ENCODE data around the genes RCBTB1, SPRYD7 and C13orf42.

DNA sequence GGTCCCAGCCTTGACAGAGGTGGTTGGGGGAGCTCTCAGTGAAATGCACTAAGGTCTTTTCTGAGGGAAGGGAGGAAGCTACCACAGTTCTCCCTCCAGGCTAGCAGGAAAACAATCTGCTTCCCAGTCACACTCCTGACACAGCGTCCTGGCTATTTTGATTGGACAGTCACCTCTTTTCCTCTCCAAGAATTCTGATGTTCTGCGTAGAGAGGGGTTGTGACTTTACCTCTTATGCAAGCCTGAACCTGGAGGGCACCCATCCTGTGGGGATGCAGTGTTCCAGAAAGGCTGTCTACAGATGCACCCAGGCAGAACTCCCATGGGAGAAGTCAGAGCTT is 128.8 kb downstream of the CYSLTR2 start:
- RRBS = no CpG with 5 or more reads among the region's 2 CpGs

- RRBS = no CpG with 5 or more reads among the region's 3 CpGs
These were observed 146.7 kb upstream of the FNDC3A start for GRCh38 chr13:48828992-48829474.

GRCh38 chr13:49214773-49215439 is 5.2 kb upstream of the MLNR start:
- RRBS = no CpG with 5 or more reads among the region's 7 CpGs

- RRBS = no CpG with 5 or more reads among the region's 11 CpGs
These were observed 47.6 kb downstream of the CDADC1 start for GRCh38 chr13:49295216-49295928.

DNA sequence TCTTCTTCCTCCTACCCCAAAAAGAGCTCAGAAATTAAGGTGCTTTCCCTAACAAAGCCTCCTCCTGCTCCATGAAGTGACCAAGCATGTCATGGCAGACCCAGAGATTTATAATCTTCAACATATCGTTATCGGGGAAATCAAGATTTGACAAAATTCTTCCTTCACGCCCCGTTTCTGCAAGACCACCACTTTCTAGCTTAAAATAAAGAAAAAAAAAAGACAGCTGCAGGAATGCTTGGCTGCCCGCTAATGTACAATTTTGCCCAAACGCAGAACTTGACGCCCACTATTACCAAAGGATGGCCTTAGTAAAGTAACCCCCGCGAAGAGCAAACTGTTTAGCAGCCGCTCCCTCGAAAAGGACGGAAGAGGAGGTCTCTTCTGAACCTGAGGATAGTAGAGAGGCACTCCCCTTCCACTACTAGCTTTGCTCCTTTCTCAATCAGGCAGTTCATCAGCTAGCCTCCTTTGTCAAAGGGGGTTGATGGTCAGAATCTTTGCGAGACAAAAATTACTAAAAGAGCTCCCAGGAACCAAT is 665 bp downstream of the CAB39L start:
- RRBS = no CpG with 5 or more reads among the region's 13 CpGs

DNA sequence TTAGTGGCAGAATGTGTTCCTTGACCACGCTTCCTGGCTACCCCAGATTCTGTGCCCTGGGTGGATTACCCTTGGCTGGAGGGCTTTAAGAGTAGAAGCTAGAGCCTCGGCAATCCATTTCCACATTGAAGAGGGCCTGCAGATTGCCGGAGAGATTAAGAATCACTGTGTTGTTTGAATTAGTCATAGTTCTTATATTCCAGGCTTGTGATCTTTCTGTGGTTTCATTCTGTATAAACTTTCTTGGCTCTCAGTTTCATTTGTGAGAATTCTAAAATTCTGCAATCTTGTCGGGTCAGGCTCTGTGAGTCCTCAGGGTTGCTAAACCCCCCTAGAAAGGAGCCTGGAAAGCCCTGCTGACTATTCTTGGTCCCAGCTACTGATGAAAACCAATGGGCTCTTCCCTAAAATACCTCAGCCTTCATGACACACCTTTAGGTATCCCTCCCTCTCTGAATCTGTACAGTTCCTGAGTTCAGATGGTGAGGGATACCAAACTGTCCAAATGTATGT is 4.2 kb downstream of the PHF11 start:
- RRBS = no CpG with 5 or more reads among the region's 4 CpGs

DNA sequence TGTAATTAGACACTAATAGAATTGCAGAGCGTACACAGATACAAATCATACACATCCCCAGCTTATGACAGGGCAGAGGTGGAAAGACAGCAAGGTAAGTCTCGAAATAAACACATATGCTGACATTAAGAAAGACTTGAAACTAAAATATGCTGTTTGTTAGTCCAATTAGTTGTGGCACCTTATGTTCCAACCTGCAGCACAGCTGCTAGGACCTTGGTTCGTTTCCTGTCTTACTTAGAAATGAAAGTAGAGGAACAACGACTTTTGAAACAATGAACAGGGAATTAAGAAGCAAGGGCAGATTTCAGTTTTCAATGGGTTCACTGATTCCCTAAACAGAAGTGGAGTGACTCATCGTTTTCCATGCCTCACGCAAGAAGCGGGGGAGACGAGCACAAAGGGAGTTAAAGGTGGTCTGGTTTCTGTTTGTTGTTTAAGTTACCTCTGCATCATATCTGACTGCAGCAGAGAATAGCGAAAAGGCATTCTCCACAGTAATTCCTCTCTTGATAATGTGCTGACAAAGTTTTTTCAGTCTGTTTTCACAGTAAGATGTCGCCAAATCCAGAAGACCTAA is 44.8 kb downstream of the PHF11 start:
- RRBS = no CpG with 5 or more reads among the region's 10 CpGs

DNA sequence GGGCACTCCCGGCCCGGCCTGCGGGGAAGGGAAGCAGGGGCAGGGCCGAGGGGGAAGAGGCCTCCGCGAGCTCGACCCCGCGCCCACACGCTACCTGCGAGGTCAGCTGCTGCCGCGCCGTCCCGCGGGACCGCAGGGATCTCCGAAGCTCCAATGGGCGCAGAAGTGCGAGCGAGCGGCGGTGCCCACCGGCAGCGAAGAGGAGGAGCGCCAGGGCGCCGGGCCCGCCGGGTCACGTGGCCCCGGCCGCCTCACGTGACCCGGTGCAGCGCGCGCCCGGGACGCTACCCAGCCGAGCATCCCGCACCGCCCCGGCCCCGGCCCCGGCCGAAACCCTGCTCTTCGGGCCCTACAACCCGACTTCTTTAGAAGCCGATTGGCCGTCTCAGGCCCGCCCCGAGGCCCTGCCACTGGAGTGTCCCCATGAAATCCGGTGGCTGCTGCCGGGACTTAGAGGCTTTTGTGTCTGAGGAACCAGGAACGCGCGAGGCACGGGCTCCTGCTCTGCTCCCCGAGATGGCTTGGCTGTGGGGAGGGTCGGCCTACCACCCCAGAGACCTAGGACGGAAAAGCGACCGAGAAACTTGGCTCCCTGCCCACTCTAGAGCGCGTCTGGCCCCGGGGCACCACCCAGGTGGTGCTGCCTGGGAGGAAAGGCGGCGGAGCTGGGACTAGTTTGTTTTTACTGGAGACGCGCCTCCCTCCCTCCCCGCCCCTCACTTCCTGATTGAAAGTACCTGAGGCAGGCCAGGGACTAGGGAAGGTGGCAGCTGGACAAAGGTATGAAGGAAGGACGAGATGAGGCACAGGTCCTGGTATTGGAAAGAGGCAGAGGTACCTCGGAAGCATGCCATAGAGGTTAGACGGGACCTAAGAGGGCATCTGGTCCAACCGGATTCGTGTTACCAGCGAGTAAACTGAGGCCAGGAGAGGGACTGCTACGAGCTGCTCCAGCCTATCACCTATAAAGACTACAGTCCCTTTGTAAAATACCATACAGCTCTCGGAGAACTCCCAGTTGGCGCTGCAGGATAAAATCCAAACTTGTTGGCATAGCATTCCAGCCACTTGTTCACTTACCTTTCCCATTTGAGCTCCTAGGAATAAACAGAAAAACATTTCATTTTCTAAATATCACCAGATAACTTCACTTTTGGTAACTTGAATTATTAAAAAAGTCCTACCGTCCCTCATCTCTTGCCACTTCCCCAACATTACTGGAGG is at the start of gene RCBTB1:
RCBTB1 (minus strand) TSS at position 209 of the 1,224 bp plus-strand sequence.
- RRBS = 3% methylated on average over 7 of the region's 82 CpGs

DNA sequence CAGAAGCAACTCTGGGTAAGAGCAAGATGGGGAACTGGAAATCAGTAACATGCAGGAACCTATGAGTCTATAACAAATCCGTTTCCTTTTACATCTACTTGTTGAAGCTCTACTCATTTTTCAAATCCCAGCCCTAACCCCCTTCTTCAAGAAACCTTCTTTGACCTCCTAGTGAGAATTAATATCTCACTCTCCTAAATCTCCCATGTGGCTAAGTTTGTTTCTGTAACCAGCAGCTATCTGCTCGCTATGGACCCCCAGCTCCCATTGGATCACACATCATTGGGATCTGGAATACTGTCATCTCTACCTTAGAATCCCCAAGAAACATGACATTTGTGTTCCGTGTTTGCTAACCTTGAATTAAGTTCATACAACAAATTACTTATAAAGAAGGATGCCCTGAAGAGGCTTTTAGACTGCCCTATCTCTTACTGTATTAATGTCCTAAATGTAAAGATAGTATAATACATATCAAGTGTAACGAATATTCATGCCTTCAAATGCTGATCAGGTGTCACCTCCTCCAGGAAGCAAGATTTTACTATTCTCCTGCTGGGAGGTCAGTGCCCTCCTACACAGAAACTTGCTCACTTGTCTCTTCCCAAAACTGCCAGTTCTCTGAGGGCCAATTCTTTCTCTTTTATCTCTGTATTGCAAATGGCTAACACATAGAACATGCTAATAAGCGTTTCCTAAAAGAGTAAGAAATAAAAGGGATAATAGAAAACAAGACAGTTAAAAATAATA is 19.3 kb downstream of the EBPL start:
- RRBS = no CpG with 5 or more reads among the region's 5 CpGs

DNA sequence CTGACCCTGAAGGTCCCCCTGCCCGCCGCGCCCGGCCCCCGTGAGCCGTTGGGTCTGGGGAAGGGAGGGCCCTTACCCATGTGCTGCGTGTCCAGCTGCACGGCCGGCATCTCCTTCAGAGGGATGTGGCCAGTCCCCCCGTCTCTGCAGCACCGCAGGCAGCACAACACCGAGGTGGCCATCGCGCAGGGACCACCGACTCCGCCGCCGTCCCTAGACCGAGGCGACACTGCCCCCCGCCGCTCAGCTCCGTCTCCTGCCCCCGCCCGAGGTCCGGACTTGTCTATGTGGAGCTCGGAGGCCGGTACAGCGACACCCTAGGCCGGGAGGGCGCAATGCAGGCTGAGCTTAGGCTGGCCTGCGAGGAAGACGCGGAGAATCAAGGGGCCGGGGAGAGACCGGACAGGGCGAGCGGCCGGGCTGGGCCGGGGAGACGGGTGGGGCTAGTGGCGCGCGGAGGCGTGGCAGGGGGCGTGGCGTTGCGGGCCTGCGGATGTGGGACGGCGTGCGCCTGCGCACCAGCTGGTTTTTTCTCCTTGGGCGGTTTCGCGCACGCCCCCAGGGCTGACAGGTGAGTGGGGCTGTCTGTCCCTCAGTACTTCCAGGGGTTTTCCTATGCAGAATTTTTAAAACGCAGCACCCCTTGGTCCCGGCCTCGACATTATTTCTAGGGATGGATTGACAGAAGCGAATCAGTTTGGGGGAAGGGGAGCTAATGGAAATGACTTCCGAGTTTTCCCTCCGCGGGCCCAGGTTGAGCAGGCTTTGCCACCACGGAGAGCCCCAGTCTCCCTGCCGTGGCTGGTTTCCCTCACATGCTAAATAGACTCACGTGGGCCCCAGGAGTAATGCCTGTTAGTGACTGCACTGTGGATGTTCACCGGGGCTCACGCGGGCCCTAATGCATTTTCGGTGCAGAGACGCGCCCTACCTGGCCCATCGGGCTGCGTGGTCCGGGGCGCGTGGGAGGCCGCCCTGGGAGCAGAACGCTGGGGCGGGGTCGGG is at the start of gene SPRYD7:
SPRYD7 (minus strand) TSS at position 287 of the 1,005 bp plus-strand sequence.
- RRBS = 2% methylated on average over 24 of the region's 82 CpGs

- RRBS = no CpG with 5 or more reads among the region's 9 CpGs
These were observed 2.9 kb upstream of the SPRYD7 start for GRCh38 chr13:49938830-49939626.

DNA sequence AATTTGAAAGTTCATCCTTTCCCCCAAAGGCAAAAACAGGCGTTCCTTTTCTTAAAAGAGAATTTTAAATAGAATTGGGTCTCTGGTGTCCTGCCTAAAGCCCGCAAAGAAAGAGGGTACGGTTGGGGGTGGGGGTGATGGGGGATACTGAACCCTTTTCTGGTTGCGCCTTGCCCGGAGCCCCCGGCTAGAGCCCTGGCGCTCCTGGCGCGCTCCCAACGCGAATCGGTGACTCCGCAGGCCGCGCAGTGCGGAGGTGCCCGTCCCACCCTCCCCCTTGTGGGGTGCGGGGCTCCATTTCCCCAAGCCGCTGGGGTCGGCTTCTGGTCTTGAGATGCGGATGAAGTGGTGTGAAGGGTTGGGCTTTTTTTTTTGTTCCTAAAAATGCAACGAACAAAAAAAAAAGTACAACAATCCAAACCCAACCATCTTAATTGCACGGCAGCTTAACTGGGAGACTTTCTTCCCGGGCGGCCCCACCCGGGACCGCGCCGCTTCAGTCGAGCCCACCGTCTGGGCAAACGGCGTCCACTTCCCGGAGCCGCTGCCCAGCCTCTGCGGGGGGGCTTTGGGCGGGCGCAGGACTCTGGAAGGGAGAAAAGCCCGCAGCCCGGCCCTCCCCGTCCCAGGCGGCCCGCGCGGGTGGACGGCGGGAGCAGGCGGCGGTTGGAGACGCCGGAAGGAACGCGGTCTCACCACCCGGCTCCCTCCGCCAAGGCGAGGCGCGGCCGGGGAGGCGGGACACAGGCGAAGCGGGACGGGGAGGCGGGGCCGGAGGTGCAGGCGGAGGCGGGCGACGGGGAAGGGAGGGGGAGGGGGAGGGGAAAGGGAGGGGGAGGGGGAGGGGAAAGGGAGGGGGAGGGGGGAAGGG is 533 bp upstream of the TRIM13 start:
- RRBS = 3% methylated on average over 30 of the region's 69 CpGs

DNA sequence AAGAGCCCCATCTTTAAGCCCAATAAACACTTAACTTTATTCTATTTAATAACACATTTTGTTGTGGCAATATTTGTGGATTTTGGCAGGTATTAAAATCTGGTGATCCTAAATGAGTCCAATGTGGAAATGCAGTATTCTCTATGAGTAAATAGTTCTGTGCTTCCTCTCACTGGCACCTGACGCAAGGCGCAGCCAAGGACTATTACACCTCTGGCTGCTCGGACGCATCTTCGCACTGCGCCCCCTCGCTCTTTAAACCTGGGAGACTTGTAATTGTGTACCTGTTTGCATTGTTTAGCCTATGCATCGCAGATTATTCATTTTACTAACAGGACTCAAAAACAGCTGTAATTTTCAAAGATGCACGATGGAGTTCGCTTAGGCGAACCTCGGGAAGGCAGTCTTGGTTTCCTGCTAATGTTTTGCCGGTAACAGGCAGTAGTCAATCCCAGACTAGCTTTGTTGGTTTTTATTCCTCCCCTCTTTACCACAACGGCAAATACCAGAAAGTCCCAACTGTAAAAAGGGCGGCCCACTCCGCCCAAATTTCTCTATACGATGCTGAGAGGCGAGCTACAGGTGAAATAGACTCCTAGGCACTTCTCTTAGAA is 113.2 kb downstream of the KCNRG start:
- RRBS = no CpG with 5 or more reads among the region's 18 CpGs

DNA sequence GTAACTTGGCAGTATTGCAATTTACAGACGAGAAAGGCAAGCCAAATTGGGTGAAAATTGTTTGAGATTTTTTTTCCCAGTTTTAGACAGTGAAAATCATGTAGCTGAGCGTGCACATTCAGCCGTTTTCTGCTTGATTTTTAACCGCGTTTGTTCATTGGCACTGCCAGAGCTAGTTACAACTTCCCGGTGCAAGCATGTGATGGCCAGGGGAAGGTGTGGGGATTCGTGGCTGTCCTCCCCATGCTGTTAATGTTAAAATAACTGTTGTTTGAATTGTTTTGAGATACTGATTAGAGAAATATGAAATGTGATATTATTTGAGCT is 125.5 kb downstream of the KCNRG start:
- RRBS = no CpG with 5 or more reads among the region's 7 CpGs

- RRBS = no CpG with 5 or more reads among the region's 5 CpGs
These were observed 388.0 kb downstream of the KCNRG start for GRCh38 chr13:50403083-50403790.

GRCh38 chr13:50518758-50519346 is 324.6 kb downstream of the DLEU7 start:
- RRBS = no CpG with 5 or more reads among the region's 10 CpGs

- RRBS = no CpG with 5 or more reads among the region's 8 CpGs
These were observed 165.6 kb downstream of the DLEU7 start for GRCh38 chr13:50677762-50678334.

GRCh38 chr13:50935187-50936261 is 25.9 kb downstream of the RNASEH2B start:
- RRBS = no CpG with 5 or more reads among the region's 10 CpGs

DNA sequence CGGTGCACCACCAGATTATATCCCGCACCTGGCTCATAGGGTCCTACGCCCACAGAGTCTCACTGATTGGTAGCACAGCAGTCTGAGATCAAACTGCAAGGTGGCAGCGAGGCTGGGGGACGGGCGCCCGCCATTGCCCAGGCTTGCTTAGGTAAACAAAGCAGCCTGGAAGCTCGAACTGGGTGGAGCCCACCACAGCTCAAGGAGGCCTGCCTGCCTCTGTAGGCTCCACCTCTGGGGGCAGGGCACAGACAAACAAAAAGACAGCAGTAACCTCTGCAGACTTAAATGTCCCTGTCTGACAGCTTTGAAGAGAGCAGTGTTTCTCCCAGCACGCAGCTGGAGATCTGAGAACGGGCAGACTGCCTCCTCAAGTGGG is 72.8 kb downstream of the RNASEH2B start:
- RRBS = no CpG with 5 or more reads among the region's 10 CpGs

- RRBS = no CpG with 5 or more reads among the region's 18 CpGs
These were observed at the start of gene C13orf42 for GRCh38 chr13:51110992-51111522. Gene C13orf42, minus strand, starts transcription at chr13:51111274.